Liver (tissue), 9 donors: ENCODE measurements around a stretch of chr2.

GRCh38 chr2:144702014-144702514, 182.1 kb upstream of the ZEB2 start:
- PRO-cap, 5 experiments: peak in 3 of 5 experiments; most common minus-strand start chr2:144702239 (in 3)
- RAMPAGE, long total RNA, 2 experiments: no peak in any of the 2 experiments
- RRBS: no CpG with 5 or more reads among the region's 1 CpG

- PRO-cap, 5 experiments: peak in 5 of 5 experiments; most common minus-strand start chr2:147631456 (in 5)
- RAMPAGE, long total RNA, 2 experiments: no peak in any of the 2 experiments
- RRBS: no CpG with 5 or more reads among the region's 1 CpG
These were observed 213.6 kb upstream of the ACVR2A start for GRCh38 chr2:147631321-147631593.

DNA sequence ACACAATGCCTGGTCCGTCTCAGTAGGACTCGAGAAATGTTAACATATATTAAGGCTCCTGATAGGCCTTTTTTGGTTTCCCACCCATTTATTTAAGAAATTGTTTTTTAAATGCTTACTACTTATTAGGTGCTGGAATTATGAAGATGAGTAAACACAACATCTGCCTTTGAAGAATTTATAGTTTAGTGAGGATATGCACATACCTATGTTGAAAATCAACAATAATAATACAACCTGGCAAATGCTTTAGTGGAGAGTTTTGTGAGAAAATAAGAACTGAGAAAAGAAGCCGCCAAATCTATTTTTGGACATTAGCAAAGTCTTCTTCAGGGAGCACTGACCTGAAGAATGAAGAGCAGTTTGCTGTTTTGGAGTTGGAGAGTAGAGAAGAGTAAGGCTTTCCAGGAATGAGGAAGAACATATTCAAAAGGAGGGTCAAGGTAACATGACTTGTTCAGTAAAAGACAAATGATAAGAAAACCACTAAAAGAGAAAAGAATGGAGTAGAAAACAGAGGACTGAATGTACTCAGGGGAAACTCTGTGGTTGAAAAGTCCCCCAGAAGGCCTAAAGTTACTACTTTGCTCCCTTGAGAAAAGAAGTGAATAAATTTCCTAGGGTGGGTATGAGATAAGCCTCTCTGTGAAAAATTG, 27.5 kb downstream of the MBD5 start:
- PRO-cap, 5 experiments: no peak in any of the 5 experiments
- RAMPAGE, long total RNA, 2 experiments: no peak in any of the 2 experiments
- RRBS: no CpG with 5 or more reads among the region's 3 CpGs

DNA sequence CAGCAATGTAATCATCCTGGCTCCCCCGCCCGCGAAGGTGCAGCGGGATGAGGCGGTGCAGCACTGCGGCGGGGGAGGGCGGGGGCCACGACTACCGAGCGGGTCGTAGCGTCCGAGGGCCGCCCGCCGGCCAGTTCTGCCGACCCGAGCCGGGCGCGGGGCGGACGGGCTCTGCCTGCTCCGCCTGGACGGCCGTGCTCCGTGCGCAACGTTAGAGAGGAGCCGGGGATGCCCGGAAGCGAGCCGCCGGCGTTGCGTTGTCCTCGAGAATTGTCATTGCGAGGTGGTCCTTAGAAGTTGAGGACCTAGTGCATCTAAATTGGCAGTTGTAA, 1.1 kb downstream of the EPC2 start:
- PRO-cap, 5 experiments: no peak in any of the 5 experiments
- RAMPAGE, long total RNA, 2 experiments: no peak in any of the 2 experiments
- RRBS: 2% methylated on average over 12 of the region's 39 CpGs

- PRO-cap, 5 experiments: no peak in any of the 5 experiments
- RAMPAGE, long total RNA, 2 experiments: no peak in any of the 2 experiments
- RRBS: no CpG with 5 or more reads among the region's 4 CpGs
These were observed 1.8 kb downstream of the EPC2 start for GRCh38 chr2:148646352-148646707.

DNA sequence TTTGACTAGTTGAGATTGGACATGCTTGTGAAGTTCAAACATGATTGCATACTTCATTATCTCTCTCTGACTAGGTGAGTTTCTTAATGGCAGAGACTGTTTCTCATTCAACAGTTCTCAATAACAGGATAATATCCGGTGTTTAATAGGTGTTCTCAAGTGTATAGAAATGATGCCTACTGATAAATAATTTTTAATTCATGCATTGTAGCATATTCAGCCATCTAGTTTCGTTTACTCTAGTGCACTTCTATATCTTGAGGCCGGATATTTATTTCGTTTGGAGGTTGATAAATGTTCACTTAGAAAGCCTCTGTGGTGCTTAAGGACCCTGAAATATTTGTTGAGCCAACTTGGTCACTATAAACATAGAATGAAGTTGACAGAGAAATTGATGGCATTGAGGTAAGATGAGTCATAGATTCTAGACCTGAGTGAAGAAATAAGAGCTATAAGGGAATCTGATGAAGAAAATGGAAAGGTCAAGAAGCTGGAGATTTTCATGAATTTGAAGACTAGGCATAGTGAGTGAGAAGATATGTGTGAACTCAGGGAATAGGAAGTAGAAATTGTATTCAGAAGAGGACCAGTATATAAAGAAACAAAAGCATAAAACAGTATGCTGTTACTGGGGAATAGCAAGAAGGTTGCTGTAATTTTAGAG, 35.8 kb downstream of the EPC2 start:
- PRO-cap, 5 experiments: no peak in any of the 5 experiments
- RAMPAGE, long total RNA, 2 experiments: no peak in any of the 2 experiments
- RRBS: 83% methylated on average over 1 of the region's 4 CpGs

DNA sequence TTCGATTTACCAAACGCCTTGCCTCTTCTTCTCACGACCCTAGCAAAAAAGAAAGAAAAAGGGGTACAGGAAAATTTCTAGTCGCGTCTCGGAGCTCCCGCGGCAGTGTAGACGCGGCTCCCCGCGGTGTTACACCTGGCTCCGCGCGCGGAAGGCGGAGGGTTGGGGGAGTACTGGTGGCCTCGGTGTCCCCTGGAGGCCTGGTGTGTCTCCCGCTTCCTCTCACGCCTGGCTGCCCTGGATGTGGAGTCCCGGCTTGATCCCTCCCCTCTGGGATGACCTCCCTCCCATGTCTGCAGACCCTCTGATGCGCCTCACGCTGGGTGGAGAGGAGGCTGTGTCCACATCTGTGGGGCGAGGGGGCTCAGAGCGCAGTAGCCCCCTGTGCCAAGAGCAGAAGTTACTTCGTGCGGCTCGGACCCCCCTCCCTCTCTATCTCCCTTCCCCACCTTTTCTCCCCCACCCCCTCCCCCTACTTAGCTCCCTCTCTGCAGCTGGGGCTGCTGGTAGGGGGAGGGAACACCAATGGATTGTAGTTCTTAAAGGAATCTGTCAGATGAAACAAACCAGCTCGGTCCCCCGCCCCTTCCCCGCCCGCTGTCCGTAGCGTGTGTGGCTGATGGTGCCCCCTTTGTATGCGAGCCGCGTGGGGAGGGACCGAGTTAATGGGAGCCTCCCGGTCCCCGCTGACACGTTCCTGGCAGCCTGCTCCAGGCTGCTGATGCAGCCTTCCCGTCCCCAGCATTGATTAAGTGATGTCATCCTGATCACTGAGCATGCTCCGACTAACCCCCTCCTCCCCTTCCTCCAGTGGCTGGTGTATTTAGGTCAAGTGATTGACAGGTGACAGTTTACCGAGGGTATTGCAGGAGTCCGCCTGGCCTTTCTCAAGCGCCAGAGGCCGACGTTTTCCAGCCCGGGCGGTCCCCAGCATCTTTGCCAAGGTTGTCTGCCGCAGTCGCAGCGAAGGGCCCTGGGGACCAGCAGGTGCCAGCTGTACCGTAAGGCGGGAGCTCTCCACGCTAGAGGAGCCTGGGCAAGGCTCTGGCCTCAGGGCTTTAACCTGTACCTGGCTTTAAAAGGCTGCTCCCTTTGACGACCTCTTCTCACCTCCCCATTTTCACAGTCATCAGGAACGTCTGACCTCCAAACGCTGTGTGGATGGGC, 1.5 kb downstream of the KIF5C start:
- PRO-cap, 5 experiments: peak in 4 of 5 experiments; most common plus-strand start position 849 of the sequence (in 2); most common minus-strand start position 723 of the sequence (in 2)
- RAMPAGE, long total RNA, 2 experiments: no peak in any of the 2 experiments
- RRBS: 0% methylated on average over 4 of the region's 59 CpGs

- PRO-cap, 5 experiments: no peak in any of the 5 experiments
- RAMPAGE, long total RNA, 2 experiments: no peak in any of the 2 experiments
- RRBS: no CpG with 5 or more reads among the region's 1 CpG
These were observed 92.0 kb downstream of the LYPD6 start for GRCh38 chr2:149422401-149422847.

GRCh38 chr2:149488852-149489429, 98.6 kb downstream of the MMADHC start:
- PRO-cap, 5 experiments: no peak in any of the 5 experiments
- RAMPAGE, long total RNA, 2 experiments: no peak in any of the 2 experiments
- RRBS: no CpG with 5 or more reads among the region's 8 CpGs

- PRO-cap, 5 experiments: no peak in any of the 5 experiments
- RAMPAGE, long total RNA, 2 experiments: no peak in any of the 2 experiments
- RRBS: no CpG with 5 or more reads among the region's 11 CpGs
These were observed 53.9 kb downstream of the RIF1 start for GRCh38 chr2:151463167-151464345.

- PRO-cap, 5 experiments: no peak in any of the 5 experiments
- RAMPAGE, long total RNA, 2 experiments: no peak in any of the 2 experiments
- RRBS: no CpG with 5 or more reads among the region's 5 CpGs
These were observed 55.4 kb downstream of the RIF1 start for GRCh38 chr2:151464929-151465684.

DNA sequence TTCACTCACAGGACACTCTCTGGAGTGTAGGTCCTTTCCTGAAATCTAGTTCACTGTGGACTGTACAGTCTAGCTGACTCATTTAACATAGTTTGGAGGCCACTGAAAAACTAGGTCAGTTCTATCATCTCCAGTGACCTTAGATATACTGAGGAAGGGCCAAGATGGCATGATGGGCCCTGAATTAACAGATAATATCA, 19.3 kb upstream of the NEB start:
- PRO-cap, 5 experiments: no peak in any of the 5 experiments
- RAMPAGE, long total RNA, 2 experiments: no peak in any of the 2 experiments

- PRO-cap, 5 experiments: no peak in any of the 5 experiments
- RAMPAGE, long total RNA, 2 experiments: no peak in any of the 2 experiments
- RRBS: no CpG with 5 or more reads among the region's 3 CpGs
These were observed 35.8 kb upstream of the NEB start for GRCh38 chr2:151770170-151770474.

GRCh38 chr2:151791502-151792693, 36.3 kb downstream of the ARL5A start:
- PRO-cap, 5 experiments: no peak in any of the 5 experiments
- RAMPAGE, long total RNA, 2 experiments: no peak in any of the 2 experiments
- RRBS: no CpG with 5 or more reads among the region's 11 CpGs

GRCh38 chr2:151815777-151816329, 12.4 kb downstream of the ARL5A start:
- PRO-cap, 5 experiments: no peak in any of the 5 experiments
- RAMPAGE, long total RNA, 2 experiments: no peak in any of the 2 experiments
- RRBS: no CpG with 5 or more reads among the region's 6 CpGs

GRCh38 chr2:151826488-151827306, 1.5 kb downstream of the ARL5A start:
- PRO-cap, 5 experiments: no peak in any of the 5 experiments
- RAMPAGE, long total RNA, 2 experiments: no peak in any of the 2 experiments
- RRBS: no CpG with 5 or more reads among the region's 7 CpGs

- PRO-cap, 5 experiments: no peak in any of the 5 experiments
- RAMPAGE, long total RNA, 2 experiments: no peak in any of the 2 experiments
- RRBS: no CpG with 5 or more reads among the region's 9 CpGs
These were observed 125.0 kb downstream of the CACNB4 start for GRCh38 chr2:151973796-151974222.

DNA sequence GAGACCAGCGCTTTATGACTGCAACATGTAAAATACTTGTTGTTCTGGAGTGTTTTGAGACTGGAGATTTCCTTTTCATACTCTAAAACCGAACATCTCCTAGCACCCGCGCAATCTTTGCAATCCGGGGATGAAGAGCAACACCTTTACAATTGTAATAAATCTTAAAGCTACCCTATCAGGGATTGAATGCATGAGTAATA, 744 bp downstream of the STAM2 start:
- PRO-cap, 5 experiments: no peak in any of the 5 experiments
- RAMPAGE, long total RNA, 2 experiments: no peak in any of the 2 experiments
- RRBS: no CpG with 5 or more reads among the region's 5 CpGs

- PRO-cap, 5 experiments: no peak in any of the 5 experiments
- RAMPAGE, long total RNA, 2 experiments: no peak in any of the 2 experiments
- RRBS: no CpG with 5 or more reads among the region's 4 CpGs
These were observed 43.7 kb downstream of the FMNL2 start for GRCh38 chr2:152378538-152379308.

DNA sequence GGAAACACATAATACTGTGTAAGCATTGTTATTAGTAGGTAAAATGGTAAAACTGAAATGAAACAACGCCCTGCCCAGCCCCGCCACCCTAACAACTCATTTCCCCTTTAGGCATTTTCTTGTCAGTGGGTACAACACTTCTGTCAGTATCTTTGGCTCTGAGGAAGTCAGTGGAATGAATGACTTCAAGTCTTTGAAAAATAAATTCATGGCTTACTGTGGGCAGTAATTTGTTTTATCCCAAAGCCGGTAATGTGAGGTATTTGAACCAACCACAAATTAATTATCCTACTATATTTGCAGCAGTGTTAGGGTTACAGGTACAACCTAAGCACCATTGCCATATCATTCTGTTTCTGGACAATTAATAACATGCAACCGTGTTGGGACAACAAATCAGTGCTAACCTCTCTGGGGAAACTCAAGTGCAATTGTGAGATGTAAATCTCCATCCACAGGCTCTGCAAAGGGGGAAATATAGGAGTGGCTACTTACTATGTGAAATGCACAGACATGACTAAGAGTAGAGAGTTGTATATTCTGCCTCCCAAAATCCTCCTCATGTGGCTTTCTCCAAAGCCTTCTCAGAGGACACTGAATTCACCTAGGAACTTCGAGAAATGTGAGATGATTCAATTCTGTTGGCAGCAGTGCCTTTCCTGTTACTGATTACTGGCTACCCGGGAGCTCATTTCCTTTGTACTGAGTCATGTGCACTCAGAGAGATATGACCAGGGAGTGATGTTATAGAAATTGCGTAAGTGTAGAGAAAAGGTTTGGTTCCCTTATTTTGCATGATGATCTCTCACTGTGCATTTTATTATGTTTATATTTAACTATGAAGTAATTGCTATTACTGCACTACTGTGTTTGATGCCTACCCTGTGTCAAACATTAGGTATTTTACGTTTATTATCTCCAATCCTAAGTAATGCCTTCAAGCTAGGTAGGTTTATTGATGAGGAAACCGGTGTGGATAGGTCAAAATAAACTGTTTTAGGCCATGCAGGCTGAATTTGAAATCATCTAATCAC, 86.4 kb downstream of the FMNL2 start:
- PRO-cap, 5 experiments: peak in 4 of 5 experiments; most common plus-strand start position 786 of the sequence (in 3); most common minus-strand start position 596 of the sequence (in 2)
- RAMPAGE, long total RNA, 2 experiments: no peak in any of the 2 experiments
- RRBS: no CpG with 5 or more reads among the region's 9 CpGs